Peyer's patch (tissue), 4 donors: ENCODE results near the genes MAP4K1, LGALS7 and LGALS4.

GRCh38 chr19:38209994-38210951, 13.7 kb downstream of the DPF1 start:
- PRO-cap, result bidirectional peak, plus-strand start at chr19:38210859, minus-strand start at chr19:38210751
- RAMPAGE, long total RNA, 4 experiments, result no peak in any of the 4 experiments

- PRO-cap, result no peak
- RAMPAGE, long total RNA, 4 experiments, result no peak in any of the 4 experiments
These were observed 468 bp upstream of the C19orf33 start for GRCh38 chr19:38303576-38303990.

DNA sequence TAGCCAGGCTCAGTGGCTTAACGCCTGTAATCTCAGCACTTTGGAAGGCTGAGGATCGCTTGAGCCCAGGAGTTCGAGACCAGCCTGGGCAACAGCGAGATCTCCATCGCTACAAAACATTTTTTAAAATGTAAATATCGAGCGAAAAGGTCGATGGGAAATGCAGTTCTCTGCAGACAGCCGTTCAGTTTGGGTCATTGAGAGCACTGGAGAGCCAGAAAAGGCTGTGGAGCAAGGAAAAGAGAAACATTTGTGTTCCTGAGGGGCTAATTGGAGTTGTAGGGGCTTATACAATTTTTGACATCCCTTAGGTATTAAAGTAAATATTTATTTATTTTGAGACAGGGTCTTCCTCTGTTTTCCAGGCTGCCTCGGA, 613 bp upstream of the YIF1B start:
- PRO-cap, result no peak
- RAMPAGE, long total RNA, 4 experiments, result no peak in any of the 4 experiments

DNA sequence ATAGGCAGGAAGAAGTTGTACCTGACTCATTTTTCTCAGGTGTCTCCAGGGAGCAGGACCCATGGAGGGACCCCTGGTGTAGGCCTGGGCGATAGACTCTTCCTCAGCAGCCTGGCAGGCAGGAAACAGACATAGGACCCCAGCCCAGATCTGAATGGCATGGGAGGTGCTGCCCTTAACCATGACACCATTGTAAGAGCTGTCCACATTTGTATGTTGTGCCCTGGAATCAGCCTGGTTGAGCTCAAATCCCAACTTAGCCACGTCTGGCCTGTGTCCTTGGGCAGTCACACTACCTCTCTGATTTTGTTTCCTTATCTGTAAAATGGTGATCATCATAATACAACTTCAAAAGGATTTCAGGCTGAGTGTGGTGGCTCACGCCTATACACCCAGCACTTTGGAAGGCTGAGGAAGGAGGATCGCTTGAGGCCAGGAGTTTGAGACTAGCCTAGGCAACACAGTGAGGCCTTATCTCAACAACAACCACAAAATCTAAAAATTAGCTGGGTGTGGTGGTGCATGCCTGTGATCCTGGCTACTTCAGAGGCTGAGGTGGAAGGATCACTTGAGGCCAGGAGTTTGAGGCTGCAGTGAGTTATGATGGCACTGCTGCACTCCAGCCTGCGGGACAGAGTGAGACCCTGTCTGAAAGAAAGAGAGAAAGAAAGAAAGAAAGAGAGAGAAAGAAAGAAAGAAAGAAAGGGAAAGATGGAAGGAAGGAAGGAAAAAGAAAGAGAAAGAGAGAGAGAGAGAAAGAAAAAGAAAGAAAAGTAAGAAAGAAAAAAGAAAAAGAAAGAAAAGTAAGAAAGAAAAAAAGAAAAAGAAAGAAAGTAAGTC, 7.2 kb upstream of the CATSPERG start:
- PRO-cap, result no peak
- RAMPAGE, long total RNA, 4 experiments, result start-site peak on the plus strand in 2 of 4 experiments, centred at positions 541 to 629 of the sequence, 62 to 107 reads per replicate

- PRO-cap, result bidirectional peak, plus-strand start at chr19:38337103, minus-strand start at chr19:38336889
- RAMPAGE, long total RNA, 4 experiments, result no peak in any of the 4 experiments
These were observed 1.3 kb downstream of the CATSPERG start for GRCh38 chr19:38336752-38337539.

GRCh38 chr19:38401059-38401591, 1.8 kb upstream of the FAM98C start:
- PRO-cap, result no peak
- RAMPAGE, long total RNA, 4 experiments, result no peak in any of the 4 experiments

DNA sequence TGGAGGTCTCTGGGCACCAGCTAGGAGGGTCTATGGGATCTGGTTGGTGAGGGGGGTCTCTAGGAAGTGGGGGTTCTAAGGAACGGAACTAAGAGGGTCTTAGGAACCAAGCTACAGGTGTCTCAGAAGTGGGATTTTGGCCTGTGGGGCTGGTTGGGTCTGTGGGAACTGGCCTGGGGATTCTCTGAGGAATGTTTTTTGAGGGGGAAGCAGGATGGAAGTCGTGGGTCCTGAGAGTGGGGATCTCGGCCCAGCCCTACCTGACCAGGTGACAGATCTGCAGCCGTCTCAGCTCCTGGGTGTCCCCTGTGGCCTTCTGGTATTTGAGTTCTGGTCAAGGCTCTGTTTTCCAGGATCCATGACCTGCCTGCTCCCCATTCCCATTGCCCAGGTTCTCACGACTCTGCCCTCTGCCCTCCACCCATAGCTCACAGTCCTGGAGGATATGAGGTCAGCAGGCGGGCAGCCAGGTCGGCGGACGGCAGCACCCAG, 5.3 kb downstream of the RASGRP4 start:
- PRO-cap, result no peak
- RAMPAGE, long total RNA, 4 experiments, result no peak in any of the 4 experiments

DNA sequence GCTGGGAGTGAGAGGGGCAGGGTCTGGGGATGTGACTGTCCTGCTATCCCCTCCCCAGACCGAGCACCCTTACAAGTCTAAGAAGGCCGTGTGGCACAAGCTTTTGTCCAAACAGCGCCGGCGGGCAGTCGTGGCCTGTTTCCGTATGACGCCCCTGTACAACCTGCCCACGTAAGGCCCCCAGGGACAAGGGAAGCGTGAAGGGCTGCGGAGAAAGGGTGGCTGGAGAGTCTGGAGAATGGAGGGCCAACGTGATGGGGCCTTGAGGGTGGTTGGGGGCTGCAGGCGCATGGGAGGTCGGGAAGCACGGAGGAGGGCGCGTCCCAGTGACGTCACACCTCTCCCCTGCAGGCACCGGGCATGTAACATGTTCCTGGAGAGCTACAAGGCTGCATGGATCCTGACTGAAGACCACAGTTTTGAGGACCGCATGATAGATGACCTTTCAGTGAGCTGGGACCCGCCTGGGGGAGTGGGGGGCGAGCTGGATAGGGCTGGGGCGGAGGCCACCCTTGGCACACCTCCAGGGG, 89.4 kb downstream of the MAP4K1 start:
- PRO-cap, result no peak
- RAMPAGE, long total RNA, 4 experiments, result no peak in any of the 4 experiments

DNA sequence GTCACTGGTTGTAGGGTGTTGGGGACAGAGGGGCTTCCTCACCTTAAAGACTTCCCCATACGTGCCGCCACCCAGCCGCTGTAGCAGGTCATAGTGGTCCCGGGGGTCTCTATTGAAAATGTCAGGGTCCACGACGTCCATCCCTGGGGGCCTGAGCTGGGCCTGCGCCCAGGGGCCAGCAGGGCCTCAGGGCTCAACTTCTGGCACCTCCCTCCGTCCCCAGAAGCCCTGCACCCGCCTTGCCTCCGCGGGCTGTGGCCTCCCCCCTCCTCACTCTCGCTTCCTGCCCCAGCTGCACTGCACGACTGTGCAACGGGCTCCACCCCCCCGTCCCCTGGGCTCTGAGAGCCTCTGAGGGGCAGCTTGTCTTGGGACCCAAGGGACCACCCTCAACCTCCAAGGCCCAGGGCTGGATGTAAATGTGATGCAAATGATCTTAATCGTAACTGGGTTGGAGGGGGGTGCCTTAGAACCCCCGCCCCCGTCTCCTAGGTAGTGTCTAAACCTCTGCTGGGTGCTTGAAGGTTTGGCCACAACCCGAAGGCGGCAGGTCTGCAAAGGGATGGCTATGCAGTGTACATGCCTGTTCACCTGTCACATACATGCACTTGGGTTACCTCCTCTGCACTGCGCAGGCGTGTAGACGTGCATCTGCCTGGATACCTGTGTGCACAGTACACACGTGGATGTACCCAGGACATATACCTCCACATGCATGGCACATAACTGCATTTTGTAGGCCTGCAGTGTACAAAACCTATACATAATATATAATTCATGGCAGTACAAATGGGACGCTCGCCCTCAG, at the start of gene MAP4K1:
Gene MAP4K1, minus strand, starts transcription at position 199 of the 808 bp plus-strand sequence.
- PRO-cap, result bidirectional peak, plus-strand start at position 537 of the sequence, minus-strand start at position 336 of the sequence
- RAMPAGE, long total RNA, 4 experiments, result start-site peak on the minus strand in 4 of 4 experiments, centred at positions 202 to 216 of the sequence, 21 to 64 reads per replicate

DNA sequence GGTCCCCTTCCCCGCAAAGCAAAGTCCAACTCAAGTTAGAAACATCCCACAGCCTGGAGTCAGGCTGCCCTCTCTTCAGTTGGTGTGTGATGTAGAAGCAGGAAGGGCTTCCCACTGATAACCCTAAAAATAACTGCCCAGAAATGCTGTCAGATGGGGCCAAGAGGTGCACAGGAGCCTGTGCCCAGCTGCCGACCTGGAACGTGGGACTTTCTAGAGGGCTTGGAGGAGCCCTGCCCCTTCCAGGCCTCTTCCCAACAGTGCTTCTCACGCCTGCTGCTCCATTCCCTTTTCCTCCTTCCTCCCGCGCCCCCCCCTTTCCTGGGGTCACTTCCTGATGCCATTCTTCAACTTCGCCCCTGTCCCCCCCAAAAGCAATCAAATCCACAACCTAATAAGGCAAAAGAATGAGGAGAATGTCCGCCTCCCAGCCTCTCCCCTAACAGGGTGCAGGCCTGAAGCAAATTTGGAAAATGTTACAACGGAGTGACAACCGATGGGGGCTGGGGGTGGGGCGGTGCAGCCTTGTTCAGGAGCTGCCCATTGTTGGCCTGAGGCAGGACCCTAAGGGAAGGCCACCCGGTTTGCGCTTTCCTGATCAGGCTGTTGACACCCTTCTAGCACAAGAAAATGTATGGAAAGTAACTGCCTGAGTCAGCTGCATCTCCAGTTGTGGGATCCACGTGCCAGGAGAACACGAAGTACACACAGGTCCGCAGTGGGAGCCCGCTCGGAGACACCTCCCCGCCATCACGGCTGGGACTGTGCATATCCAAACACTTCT, 18.6 kb downstream of the ACTN4 start:
- PRO-cap, result bidirectional peak, plus-strand start at position 543 of the sequence, minus-strand start at position 323 of the sequence; unidirectional peak, plus-strand start at position 710 of the sequence
- RAMPAGE, long total RNA, 4 experiments, result start-site peak on the plus strand in 1 of 4 experiments, centred at position 137 of the sequence, 5 reads per replicate

GRCh38 chr19:38691733-38692965, 44.7 kb downstream of the ACTN4 start:
- PRO-cap, result bidirectional peak, plus-strand start at chr19:38692277, minus-strand start at chr19:38691956
- RAMPAGE, long total RNA, 4 experiments, result no peak in any of the 4 experiments

- PRO-cap, result no peak
- RAMPAGE, long total RNA, 4 experiments, result no peak in any of the 4 experiments
These were observed 30.2 kb downstream of the CAPN12 start for GRCh38 chr19:38713704-38714827.

DNA sequence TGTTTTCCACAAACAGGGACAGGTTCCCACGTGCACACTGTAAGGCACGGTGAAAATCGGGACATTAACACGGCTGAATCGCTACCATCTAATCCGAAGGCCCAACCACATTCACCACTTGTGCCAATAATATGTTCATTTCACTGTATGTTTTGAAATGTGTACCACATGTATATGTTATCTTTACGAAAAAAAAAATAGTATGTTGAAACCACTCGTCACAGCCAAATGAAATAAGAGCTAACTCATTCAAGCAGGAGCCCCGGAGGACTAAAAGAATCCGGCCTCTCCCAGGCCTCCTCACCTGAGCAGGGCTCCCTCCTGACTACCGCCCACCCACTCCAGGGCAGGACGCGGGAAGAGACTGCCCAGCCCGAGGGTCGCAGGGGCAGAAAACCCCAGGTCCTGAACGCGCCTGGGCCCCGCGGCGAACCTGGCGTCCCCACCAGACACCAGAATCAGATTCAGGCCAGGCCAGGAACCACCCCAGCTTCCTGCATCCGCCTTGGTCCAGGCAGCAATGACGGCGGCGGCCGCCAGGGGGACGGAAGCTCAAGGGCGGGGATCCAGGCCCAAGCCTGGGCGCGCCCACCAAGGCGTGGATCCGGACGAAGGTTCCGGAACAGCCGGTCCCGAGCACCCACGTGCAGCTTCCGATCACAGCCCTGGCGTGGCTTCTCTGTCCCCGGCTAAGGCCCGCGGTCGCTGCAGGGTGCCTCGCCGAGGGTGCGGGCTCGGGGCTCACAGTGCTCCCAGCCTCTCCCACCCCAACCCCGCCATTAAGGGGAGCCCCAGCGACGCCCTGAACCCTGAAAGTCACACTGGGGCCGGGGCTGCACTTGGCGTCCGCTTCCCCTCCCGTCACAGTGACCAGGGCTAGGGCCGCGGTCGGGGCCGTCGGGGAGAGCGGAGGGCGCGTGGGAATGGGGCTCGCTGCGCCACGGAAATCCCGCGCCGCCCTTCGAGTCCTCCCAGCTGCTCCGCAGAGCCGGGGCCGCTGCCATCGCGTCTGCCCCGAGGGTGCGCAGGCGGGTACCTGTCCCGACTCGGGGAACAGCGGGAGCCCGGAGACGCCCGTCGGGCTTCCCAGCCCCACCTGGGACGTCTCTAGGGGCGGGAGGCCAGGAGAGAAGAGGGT, 3.6 kb downstream of the LGALS7 start:
- PRO-cap, result bidirectional peak, plus-strand start at position 602 of the sequence, minus-strand start at position 466 of the sequence
- RAMPAGE, long total RNA, 4 experiments, result no peak in any of the 4 experiments

- PRO-cap, result no peak
- RAMPAGE, long total RNA, 4 experiments, result no peak in any of the 4 experiments
These were observed at the start of gene LGALS7 for GRCh38 chr19:38773425-38773761. Gene LGALS7, minus strand, starts transcription at chr19:38773517.

GRCh38 chr19:38801265-38801645, 11.5 kb downstream of the LGALS4 start:
- PRO-cap, result no peak
- RAMPAGE, long total RNA, 4 experiments, result no peak in any of the 4 experiments

DNA sequence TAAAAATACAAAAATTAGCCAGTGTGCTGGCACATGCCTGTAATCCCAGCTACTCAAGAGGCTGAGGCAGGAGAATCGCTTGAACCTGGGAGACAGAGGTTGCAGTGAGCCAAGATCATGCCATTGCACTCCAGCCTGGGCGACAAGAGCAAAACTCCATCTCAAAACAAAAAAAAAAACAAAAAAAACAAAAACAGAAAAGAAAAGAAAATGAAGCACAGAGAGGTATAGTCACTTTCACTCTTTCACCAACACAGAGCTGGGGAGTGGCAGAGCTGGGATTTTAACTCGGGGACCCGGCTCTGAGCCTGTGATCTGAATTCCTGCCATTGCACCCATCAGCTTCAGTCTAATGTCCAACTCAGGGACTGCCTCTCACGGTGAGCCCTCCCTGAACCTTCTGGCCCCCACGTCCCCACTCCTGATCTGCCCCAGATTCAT, 874 bp downstream of the LGALS4 start:
- PRO-cap, result bidirectional peak, plus-strand start at position 347 of the sequence, minus-strand start at position 351 of the sequence
- RAMPAGE, long total RNA, 4 experiments, result no peak in any of the 4 experiments

- PRO-cap, result bidirectional peak, plus-strand start at chr19:38813225, minus-strand start at chr19:38812945
- RAMPAGE, long total RNA, 4 experiments, result start-site peak on the plus strand in 2 of 4 experiments, at chr19:38813222-38813275 at its widest, 7 to 11 reads per replicate; start-site peak on the minus strand in 4 of 4 experiments, at chr19:38812458-38813118 at its widest, 29 to 4,677 reads per replicate
These were observed at the start of gene LGALS4 for GRCh38 chr19:38812656-38813438. Gene LGALS4, minus strand, starts transcription at chr19:38812945.

DNA sequence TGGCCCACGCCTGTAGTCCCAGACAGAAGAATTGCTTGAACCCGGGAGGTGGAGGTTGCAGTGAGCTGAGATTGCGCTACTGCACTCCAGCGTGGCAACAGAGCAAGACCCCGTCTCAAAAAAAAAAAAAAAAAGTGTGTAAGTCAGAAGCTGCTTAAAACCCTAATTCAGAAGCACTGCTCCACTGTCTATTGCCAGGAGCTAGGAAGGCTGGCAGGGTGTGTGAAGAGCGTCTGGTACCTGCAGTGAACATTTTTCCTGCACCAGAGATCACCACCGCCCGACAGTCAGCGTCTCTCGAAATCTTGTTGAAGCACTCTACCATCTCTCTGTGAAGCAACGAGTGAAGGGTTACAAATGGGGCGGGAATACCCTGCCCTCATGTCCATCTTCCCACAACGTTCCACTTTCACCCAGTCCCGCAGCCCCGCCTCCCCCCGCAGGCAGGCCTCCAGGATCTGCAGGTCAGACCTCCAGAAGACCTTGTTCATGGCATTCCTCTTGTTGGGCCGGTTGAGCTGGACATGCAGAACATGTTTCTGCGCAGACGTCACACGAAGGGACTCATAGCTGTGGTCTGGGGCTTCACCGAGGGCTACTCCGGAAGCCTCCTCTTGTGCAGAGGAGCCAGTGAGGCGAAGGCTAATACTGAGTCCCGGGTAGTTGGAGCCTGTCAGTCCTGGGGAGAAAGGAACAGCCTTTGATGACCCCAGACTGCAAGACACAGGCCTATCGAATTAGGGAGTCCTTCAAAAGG, 578 bp downstream of the ECH1 start:
- PRO-cap, result bidirectional peak, plus-strand start at position 468 of the sequence, minus-strand start at position 307 of the sequence
- RAMPAGE, long total RNA, 4 experiments, result no peak in any of the 4 experiments

DNA sequence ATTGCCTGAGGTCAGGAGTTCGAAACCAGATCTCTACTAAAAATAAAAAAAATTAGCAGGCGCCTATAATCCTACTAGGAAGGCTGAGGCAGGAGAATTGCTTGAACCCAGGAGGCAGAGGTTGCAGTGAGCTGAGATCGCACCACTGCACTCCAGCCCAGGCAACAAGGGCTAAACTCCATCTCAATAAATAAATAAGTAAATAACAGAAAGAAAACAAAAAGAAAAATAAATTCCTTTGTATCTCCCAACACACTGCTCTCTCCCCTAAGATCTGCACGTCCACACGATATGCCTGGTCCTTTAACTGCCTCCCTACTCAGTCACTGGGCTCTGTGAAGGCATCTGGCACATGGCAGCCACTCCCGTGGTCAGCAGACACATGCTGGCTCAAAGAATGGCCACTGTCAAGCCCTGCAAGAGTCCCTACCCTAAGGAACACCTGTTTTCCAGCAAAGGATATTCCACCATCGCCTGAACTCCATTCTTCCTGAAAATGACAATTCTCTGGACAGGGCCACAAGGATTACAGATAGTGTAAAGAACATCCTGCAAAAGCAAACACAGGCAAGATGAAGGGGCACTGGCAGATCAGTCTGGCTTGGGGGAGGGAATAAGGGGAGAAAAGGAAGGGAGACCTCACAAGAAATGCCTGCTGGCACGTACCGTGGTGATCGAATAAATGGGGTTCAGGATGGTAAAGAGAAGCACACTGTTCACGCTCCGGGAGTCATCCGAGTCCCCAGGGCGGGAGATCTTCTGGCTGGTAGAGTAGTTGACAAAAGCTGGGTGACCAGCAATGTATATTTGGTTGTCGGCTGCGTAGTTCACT, 4.4 kb downstream of the HNRNPL start:
- PRO-cap, result no peak
- RAMPAGE, long total RNA, 4 experiments, result no peak in any of the 4 experiments

DNA sequence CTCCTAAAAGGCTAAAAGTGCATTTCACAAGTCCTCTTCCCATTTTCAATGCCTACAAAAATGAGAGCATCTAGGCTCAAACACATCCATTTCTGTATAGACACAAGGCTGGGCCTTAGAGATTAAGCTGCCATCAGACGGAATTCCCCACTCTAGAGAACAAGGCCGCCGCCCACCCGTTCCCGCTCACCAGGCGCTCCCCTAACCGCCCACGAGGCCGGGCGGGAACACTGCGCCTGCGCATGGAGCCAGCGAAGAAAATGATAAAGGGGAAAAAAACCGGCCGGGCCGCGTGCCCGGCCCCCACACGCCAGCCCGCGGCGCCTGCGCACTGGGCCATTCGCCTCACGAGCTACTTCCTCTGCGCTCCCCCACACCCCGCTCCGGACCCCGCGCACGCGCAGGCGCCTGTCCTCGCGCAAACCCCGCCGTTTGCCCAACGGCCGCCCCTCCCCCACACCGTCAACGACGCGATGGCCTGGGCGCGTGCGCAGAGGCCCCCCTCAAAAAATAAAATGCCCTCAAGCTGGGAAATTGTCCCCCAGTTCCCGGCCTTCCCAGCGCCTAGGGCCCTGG, 580 bp downstream of the HNRNPL start:
- PRO-cap, result bidirectional peak, plus-strand start at position 374 of the sequence, minus-strand start at position 94 of the sequence
- RAMPAGE, long total RNA, 4 experiments, result no peak in any of the 4 experiments